ENCODE data around the gene TMEM184B.

DNA sequence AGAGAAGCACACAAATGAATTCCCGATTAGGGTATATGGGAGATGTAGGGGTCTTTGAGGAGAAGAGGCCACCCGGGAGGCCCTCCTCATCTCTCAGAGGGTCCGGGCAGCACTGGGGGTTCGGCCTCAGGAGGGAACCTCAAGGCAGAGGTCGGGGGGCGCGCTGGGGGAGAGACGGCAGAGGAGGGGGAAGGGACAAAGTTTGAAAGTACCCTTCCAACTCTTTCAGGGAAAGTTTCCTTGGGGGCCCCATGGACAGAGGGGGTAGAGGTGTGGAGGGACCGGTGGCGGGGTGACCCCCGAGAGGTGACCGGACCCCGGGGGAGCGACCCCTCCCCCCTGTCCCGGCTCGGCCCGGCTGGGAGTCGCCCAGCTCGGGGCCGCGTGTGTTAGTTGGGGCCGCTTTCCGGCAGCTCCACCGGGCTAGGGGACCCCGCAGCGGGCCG lies 622 bp upstream of the H1-0 start:
- PRO-cap, 3 experiments: peak in 1 of 3 experiments; most common plus-strand start position 342 of the sequence (in 1)
- RAMPAGE, long total RNA, 4 experiments: no peak in any of the 4 experiments
- RRBS: 2% methylated on average over 7 of the region's 27 CpGs

GRCh38 chr22:37874223-37874613 lies 25.0 kb downstream of the EIF3L start:
- PRO-cap, 3 experiments: no peak in any of the 3 experiments
- RAMPAGE, long total RNA, 4 experiments: no peak in any of the 4 experiments
- RRBS: no CpG with 5 or more reads among the region's 5 CpGs

DNA sequence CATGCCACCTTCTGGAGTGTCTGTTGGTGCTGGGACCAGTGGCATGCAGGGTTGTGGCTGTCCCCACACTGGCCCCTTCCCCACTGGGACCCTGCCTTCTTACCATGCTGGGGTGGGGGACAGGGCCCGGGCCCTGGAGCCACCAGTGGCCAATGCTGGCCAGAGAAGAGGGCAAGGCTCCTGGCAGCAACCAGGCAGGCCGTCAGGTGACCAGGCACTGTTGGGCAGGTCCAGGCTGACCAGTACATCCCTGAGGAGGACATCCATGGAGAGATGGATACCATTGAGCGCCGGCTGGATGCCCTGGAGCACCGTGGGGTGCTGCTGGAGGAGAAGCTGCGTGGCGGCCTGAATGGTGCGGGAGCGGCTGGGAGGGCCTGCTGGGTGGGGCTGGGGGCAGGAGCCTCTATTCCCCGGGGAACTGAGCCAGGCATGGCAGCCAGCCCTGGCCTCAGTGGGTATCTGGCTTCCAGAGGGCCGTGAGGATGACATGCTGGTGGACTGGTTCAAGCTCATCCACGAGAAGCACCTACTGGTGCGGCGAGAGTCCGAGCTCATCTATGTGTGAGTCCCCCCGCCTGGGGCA lies 21.0 kb downstream of the C22orf23 start:
- PRO-cap, 3 experiments: no peak in any of the 3 experiments
- RAMPAGE, long total RNA, 4 experiments: start-site peak on the plus strand in 1 of 4 experiments, centred at positions 294 to 527 of the sequence, 5 to 13 reads per replicate
- RRBS: no CpG with 5 or more reads among the region's 16 CpGs

DNA sequence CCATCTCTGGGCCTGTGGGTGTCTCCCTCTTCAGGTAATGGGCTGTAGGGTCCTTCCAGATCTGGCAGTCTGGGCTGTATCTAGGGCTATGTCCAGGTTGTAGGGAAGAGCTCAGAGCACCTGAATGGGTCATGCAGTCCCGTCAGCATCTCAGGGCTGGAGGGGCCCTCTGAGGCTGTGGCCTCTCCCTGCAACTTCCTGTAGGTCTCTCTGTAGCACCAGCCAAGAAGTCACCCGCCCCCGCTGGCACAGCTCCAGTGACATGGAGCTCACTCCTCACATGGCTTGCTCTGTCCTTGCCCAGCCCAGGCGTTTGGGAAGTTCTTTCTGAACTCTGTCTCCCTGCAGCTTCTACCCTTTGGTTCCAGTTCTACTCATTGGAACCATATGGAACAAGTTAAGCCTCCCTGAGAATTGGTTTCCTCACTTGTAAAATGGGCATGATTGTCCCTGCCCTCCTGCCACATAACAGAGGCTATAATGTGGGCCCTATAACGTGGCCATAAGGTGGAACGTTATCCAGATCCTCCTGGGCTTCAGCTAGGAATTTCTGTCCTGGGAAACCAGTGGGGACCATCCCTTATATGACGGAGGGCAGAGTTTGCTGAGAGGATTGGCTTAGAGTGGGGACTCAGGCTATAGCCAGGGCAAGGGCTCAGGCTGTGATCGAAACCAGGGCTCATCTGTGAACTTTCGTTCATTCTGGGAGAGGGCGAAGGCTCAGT lies 33.3 kb upstream of the SOX10 start:
- PRO-cap, 3 experiments: peak in 2 of 3 experiments; most common plus-strand start position 324 of the sequence (in 1); most common minus-strand start position 200 of the sequence (in 1)
- RAMPAGE, long total RNA, 4 experiments: no peak in any of the 4 experiments
- RRBS: no CpG with 5 or more reads among the region's 10 CpGs

DNA sequence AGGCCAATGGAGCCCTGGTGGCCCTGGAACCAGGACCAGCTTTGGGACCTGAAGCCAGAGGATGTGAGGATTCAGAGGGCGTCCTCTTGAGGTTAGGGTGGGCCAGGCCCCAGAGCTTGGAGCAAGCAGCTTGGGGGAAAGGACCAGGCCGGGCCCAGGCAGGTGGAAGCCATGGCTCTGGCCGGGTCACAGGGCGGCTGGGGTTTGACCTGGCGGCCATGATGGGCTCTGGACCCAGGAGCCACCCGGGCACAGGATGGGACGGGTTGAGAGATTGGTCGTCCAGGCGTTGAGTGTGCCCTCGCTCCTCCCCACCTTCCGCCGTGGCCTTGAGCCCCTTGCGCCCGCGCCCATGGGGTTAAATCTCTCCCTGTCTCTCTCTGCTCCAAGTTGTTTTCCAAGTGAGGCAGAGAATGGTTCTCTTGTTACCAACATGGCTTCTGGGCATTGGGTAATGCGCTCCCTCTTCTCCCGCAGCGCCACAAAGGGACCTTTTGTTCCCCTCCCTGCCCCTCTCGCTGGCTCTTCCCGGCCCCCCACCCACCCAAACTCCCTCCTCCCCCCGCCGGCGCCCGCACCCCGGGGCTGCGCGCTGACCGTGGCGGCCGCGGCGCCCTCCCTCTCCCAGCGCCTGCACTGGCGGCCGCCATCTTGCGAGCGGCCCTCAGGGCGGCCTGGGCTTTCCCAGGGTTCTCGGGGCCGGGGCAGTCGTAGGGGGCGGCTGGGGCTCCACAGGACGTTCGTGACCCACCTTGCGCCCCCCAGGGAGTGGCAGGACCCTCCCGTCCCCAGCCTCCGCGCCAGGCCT lies 18.8 kb upstream of the PICK1 start:
- PRO-cap, 3 experiments: no peak in any of the 3 experiments
- RAMPAGE, long total RNA, 4 experiments: no peak in any of the 4 experiments
- RRBS: 72% methylated on average over 6 of the region's 48 CpGs

GRCh38 chr22:38180711-38181562 lies 693 bp downstream of the PLA2G6 start:
- PRO-cap, 3 experiments: peak in 3 of 3 experiments; most common plus-strand start chr22:38181174 (in 3); most common minus-strand start chr22:38181103 (in 2)
- RAMPAGE, long total RNA, 4 experiments: no peak in any of the 4 experiments
- RRBS: no CpG with 5 or more reads among the region's 19 CpGs

- PRO-cap, 3 experiments: no peak in any of the 3 experiments
- RAMPAGE, long total RNA, 4 experiments: no peak in any of the 4 experiments
- RRBS: 40% methylated on average over 2 of the region's 7 CpGs
These were observed 12.2 kb downstream of the MAFF start for GRCh38 chr22:38214130-38214322.

DNA sequence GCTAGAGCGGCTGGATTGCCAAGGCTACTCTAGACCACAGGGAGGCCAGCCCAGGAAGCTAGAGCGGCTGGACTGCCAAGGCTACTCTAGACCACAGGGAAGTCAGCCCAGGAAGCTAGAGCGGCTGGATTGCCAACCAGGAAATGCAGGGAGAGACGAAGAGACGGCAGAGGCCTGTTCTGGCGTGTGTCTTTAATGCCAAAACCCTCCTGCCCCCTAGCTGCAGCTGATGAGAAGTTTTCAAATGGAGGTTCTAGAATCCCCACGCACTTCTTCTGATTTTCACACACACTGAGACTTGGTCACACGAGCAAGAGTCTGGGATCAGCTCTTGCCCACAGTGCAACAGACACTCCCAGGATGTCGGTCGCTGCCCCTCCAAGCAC lies 28.3 kb downstream of the MAFF start:
- PRO-cap, 3 experiments: no peak in any of the 3 experiments
- RAMPAGE, long total RNA, 4 experiments: no peak in any of the 4 experiments
- RRBS: no CpG with 5 or more reads among the region's 10 CpGs

GRCh38 chr22:38235360-38235771 lies 33.6 kb downstream of the MAFF start:
- PRO-cap, 3 experiments: peak in 1 of 3 experiments; most common plus-strand start chr22:38235648 (in 1)
- RAMPAGE, long total RNA, 4 experiments: no peak in any of the 4 experiments
- RRBS: no CpG with 5 or more reads among the region's 9 CpGs

DNA sequence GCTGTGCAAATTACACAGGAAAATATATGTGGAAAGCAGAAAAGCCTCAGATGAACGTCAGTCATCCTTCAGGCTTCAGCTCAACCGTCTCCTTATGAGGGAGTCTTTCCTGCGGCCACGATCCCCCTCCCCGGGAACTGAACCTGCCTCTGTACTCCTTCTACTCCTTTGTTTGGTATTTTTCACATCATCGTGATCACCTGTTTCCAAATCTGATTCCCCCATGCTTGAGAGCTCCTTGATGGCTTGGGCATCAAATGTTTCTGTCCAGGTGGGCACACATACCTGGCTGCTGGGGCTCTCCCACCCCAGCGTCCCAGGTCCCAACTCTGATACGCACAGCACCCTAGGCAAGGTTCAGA lies 1.4 kb downstream of the TMEM184B start:
- PRO-cap, 3 experiments: no peak in any of the 3 experiments
- RAMPAGE, long total RNA, 4 experiments: no peak in any of the 4 experiments
- RRBS: no CpG with 5 or more reads among the region's 8 CpGs

- PRO-cap, 3 experiments: peak in 3 of 3 experiments; most common plus-strand start chr22:38273035 (in 1); most common minus-strand start chr22:38273005 (in 3)
- RAMPAGE, long total RNA, 4 experiments: no peak in any of the 4 experiments
- RRBS: under 1% methylated on average over 24 of the region's 64 CpGs
These were observed at the start of gene TMEM184B for GRCh38 chr22:38272878-38273588. Gene TMEM184B (minus strand): TSS chr22:38273010.

GRCh38 chr22:38289703-38290893 lies 17.3 kb upstream of the TMEM184B start:
- PRO-cap, 3 experiments: no peak in any of the 3 experiments
- RAMPAGE, long total RNA, 4 experiments: no peak in any of the 4 experiments
- RRBS: 88% methylated on average over 2 of the region's 24 CpGs

DNA sequence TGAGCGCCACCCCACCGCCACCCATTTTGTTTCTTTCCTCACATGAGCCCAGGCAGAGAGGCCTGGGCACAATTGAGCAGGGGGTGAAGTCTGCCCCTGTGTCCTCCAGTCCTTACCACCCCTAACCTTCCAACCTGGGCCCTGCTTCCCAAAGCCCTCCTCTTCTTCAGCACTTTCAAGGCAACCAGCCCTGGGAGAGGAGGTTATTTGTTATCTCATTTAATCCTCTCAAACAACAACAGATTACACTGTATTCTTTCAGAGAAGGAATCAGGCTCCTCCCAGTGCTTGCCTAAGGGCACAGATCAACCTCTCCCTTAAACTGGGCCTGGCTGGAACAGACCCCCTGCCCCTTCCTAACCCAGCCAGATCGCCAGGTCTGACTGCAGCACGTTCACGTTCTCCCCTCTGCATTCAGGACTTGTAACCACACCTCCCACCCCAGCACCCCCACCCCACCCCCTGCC lies 2.0 kb upstream of the CSNK1E start:
- PRO-cap, 3 experiments: no peak in any of the 3 experiments
- RAMPAGE, long total RNA, 4 experiments: no peak in any of the 4 experiments
- RRBS: no CpG with 5 or more reads among the region's 5 CpGs

DNA sequence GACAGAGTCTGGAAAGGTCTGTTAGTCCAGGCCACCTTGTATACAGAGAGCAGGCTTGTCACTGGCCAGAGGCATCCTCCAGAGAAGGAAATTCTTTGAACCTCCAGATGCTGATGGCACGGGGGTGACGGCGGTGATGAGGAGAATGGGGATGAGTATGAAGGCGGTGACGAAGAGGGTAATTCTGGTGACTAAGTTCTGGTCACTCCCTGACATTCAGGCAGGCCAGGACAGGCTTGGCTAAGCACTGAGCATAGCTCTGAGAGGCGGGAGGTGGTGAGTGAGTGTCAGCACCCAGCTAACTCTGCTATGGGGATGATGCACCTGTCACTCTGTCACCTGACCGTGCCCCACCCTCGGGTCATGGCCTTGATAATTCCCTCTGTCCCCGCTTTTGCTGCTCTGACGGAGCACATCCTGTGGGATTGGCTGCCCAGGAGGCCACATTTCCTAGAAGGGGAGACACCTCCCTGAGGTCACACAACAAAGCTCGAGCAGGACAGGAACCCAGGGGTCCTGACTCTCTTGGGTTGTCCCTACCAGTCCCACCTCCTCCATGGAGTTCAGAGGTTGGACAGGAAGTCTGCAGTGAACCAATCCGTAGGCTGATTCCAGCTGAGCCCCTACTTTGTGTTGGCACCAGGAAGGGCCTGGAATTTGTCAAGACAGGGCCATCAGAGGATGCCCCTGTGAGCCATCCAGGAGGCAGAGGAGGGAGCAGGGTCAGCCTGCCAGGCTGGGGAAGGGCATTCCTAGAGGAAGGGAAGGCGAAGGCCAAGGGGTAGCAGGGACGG lies 31.1 kb upstream of the CSNK1E start:
- PRO-cap, 3 experiments: no peak in any of the 3 experiments
- RAMPAGE, long total RNA, 4 experiments: no peak in any of the 4 experiments
- RRBS: no CpG with 5 or more reads among the region's 14 CpGs

DNA sequence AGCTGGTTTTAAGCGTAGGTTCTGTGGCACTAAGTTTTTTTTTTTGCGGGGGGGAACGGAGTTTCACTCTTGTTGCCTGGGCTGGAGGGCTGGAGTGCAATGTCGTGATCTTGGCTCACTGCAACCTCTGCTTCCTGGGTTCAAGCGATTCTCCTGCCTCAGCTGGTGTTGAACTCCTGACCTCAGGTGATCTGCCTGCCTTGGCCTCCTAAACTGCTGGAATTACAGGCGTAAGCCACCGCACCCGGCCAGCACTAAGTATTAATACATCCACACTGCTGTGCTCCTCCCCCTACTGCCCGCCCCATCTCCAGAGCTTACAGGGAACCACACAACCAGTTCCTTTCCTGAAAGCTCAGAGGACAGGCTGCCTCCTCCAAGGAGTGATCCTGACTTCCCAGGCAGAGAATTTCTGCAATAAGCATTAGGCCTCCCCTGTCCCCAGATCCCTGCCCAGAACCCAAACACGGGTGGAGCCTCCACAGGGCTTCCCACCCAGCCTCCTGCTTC lies 33.1 kb upstream of the CSNK1E start:
- PRO-cap, 3 experiments: no peak in any of the 3 experiments
- RAMPAGE, long total RNA, 4 experiments: no peak in any of the 4 experiments
- RRBS: no CpG with 5 or more reads among the region's 10 CpGs

- PRO-cap, 3 experiments: no peak in any of the 3 experiments
- RAMPAGE, long total RNA, 4 experiments: no peak in any of the 4 experiments
- RRBS: no CpG with 5 or more reads among the region's 14 CpGs
These were observed 30.9 kb downstream of the KCNJ4 start for GRCh38 chr22:38423840-38424669.

- PRO-cap, 3 experiments: peak in 3 of 3 experiments; most common plus-strand start chr22:38505683 (in 3); most common minus-strand start chr22:38505170 (in 1)
- RAMPAGE, long total RNA, 4 experiments: no peak in any of the 4 experiments
- RRBS: under 1% methylated on average over 40 of the region's 88 CpGs
These were observed 690 bp downstream of the DDX17 start for GRCh38 chr22:38505112-38506130.

DNA sequence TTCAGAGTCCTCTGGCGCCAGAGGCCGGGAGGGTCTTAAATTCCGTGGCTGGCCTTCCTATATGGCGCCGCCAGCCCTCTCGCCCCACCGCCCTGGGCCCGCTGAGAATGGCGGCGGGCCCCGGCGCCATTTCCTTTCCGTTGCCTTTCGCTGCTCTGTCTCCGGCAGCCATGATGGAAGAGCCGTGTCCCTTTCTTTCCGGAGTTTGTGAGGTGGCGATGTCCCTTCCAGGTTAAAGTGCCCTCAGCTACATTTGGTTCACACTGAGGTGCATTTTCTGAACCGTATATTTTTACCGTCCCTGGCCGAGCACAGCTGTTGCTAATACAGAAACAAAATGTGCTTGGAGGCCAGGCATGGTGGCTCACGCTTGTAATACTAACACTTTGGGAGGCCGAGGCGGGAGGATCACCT lies 633 bp upstream of the DDX17 start:
- PRO-cap, 3 experiments: peak in 3 of 3 experiments; most common plus-strand start position 158 of the sequence (in 2); most common minus-strand start position 146 of the sequence (in 3)
- RAMPAGE, long total RNA, 4 experiments: no peak in any of the 4 experiments
- RRBS: under 1% methylated on average over 13 of the region's 24 CpGs

DNA sequence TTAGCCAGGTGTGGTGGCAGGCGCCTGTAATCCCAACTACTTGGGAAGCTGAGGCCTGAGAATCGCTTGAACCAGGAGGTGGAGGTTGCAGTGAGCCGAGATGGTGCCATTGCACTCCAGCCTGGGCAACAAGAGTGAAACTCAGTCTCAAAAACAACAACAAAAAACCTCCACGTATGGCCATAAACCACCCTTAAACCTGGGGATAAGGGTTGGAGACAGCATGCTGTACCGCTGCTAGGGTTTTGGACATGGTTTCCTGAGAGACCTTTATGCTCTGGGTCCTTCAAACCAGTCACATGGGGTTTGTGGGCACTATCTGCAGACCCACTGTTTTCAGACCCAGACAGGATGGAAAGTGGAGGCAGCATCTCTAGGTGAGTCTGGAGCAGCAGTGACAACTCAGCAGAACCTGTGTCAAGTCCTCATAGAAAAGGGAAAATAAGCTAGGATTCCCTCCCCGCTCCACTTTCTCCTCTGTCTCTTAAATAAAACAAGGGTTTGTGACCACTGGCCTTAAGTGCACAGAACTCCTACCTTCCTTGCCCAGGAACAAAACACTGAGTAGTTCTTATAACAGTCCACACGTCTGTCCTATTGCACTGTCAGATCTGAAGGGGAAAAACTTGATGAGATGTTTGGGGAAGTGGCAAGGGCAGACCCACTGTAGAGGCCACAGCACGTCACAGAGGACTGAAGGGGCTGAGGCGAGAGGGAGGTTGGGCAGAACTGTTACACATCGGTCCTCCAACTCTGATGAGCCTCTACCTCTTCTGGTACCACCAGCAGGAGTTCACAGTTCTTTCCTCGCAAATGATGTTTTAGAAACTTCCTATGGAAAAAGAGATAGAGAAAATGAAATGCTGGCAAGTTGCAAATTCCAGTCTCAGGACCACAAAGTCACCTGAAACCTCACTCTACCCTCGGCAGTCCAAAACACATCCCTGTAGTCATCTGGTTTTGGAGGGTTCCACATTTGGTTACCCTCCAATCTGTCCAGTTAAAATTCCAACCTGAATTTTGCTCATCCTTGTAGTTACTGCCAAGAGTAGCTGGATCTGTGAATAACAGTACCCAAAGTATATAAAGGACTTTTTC lies 5.8 kb downstream of the TOMM22 start:
- PRO-cap, 3 experiments: no peak in any of the 3 experiments
- RAMPAGE, long total RNA, 4 experiments: no peak in any of the 4 experiments
- RRBS: no CpG with 5 or more reads among the region's 12 CpGs

- PRO-cap, 3 experiments: peak in 1 of 3 experiments; most common plus-strand start chr22:38700062 (in 1); most common minus-strand start chr22:38699903 (in 1)
- RAMPAGE, long total RNA, 4 experiments: no peak in any of the 4 experiments
- RRBS: no CpG with 5 or more reads among the region's 6 CpGs
These were observed 999 bp downstream of the JOSD1 start for GRCh38 chr22:38699749-38700139.